ENCODE measurements around the genes CMTR1 and CCDC167.

GRCh38 chr6:36690558-36690954 is 7.1 kb upstream of the RAB44 start:
- RRBS: no CpG with 5 or more reads among the region's 1 CpG

DNA sequence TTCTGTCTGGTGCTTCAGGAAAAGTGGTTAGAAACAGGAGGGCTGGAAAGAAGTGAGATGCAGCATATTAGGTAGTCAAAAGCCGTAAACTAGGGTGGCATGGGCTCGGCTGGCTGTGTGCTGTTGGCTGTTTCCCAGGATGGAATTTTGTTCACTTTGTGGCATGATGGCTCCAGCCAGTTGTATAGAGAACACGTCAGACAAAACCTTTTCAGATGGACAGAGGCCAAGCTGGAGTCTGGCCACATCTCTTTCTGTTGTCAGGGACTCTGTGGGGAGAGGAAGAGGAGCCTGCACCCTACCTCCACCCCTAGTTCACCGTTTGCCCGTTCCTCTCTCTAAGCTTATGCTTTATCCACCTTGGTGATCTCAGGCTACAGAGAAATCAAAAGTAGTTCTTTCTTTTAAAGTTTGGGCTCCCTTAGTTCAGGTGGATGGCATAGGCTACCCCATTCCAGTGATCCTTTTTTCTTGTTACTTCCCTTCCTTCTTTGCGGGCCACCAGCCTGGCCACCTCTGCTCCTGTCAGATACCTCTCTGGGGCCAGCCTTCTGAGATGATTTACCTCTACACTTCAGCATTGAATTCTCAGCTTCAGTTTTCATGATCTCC is 22.1 kb downstream of the C6orf89 start:
- RRBS: no CpG with 5 or more reads among the region's 6 CpGs

DNA sequence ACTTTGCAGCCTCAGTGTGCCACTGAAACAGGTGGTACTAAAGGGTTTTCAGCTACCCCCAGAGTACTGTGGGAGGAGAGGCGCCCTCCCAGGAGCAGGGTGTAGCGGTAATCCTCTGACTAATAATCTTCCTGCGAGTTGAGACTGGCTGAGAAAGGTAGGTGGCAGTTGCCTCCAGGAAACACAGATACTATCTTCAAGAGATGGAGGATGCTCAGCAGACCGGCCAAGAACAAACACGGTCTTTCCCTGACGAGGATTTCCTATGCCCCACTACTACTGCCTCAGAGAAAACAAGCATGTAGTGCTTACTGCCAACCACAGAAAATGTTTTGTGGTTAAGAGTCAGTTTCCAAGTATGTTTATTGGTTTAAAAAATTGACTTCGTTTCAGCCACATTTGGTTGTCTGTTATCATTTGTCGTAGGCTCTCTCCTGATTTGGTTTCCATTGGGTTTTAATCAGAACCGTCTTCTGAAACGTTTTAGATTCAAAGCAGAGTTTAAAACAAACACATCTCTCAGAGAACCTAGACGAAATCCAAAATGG is 26.9 kb downstream of the C6orf89 start:
- RRBS: no CpG with 5 or more reads among the region's 11 CpGs

DNA sequence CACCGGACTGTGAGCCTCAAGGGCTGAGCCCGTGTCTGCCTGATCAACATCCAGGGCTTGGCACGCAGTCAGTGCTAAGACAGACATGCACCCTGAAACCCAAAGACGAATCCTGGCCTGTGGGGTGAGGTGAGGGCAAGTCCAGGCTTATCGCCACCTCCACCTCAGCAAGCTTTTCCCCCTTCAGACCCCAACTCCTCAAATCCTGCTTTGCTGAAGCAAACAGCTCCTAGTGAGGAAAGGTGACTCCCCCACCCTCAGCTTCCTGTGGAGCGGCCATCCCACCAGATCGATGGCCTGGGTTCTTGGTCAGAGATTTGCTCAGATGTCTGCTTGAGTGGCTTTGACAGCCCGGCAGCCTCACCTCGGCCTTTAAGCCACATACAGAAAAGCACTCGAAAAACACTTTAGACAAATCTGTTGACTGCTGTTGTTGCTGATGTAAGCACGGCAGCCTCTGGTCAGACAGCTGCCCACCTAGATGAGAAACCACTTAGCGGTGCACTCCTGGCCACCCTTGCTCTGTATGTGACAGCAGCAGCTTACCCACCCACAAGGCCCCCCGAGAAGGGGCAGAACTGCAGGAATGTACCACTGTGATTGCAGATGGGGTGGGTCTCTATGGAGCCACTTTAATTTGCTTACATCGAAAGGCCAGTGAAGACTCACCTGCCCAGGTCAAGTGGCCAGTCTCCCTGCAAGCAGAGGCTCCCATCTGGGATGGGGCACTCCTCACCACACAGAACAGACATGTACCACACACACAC is 14.9 kb downstream of the MTCH1 start:
- RRBS: no CpG with 5 or more reads among the region's 14 CpGs

DNA sequence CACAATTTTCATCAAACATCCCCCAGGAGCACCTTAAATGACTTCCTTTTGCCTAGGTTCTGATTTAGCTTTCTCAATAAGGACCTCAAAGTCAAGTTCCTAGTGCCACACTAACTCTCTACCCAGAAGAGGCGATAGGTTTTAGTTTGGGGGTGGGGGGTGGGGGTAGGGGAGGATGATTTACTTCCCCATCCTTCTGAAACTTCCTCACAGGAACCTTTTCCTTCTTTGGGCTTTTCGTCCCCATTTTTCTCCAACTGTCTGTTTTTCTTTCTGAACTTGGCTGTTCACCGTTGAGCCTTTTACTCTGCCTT is 1.5 kb upstream of the MTCH1 start:
- RRBS: no CpG with 5 or more reads among the region's 3 CpGs

- RRBS: no CpG with 5 or more reads among the region's 18 CpGs
Observed at GRCh38 chr6:37027510-37028168, 22.2 kb downstream of the FGD2 start.

GRCh38 chr6:37044613-37044967 is 39.1 kb downstream of the FGD2 start:
- RRBS: no CpG with 5 or more reads among the region's 12 CpGs

DNA sequence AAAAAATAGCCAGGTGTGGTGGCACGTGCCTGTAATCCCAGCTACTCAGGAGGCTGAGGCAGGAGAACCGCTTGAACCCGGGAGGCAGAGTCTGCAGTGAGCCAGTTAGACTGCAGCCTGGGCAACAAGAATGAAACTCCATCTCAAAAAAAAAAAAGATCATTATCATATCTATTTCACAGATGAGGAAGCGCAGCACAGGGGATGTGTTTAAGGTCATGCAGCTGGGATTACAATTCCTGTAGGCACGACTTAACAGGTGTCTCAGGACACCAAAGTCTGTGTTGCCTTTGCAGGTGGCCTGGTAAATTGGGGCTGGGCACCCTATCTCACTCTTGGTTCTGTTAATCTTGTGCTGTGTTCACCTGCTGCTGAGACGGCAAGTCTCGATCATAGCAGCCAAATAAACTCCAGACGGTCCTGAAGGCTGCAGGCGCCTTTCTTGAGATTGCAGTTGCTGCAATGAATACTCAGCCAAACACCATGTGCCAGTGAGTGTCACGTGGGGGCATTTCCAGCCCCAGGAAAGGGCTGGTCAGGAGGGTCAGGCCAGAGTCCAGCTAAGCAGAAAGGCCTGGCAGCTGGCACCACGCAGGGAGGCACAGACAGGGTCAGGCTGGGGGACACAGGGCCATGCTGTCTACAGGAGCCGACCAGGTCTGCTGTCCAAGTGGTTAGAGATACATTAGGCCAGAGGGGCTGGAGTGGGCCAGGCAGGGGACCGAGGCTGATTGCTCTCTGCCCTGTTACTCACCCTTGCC is 55.8 kb downstream of the FGD2 start:
- RRBS: no CpG with 5 or more reads among the region's 13 CpGs

GRCh38 chr6:37073852-37074841 is 68.7 kb downstream of the FGD2 start:
- RRBS: no CpG with 5 or more reads among the region's 12 CpGs

- RRBS: 92% methylated on average over 1 of the region's 13 CpGs
Observed at GRCh38 chr6:37077912-37078363, 72.5 kb downstream of the FGD2 start.

- RRBS: no CpG with 5 or more reads among the region's 9 CpGs
Observed at GRCh38 chr6:37172005-37172331, 2.0 kb downstream of the PIM1 start.

- RRBS: no CpG with 5 or more reads among the region's 10 CpGs
Observed at GRCh38 chr6:37209442-37210061, 39.6 kb downstream of the PIM1 start.

- RRBS: no CpG with 5 or more reads among the region's 5 CpGs
Observed at GRCh38 chr6:37244621-37245436, 12.7 kb upstream of the TBC1D22B start.

GRCh38 chr6:37432750-37433351 is at the start of gene CMTR1:
Gene CMTR1, plus strand, starts transcription at chr6:37433221.
- RRBS: 3% methylated on average over 25 of the region's 39 CpGs

DNA sequence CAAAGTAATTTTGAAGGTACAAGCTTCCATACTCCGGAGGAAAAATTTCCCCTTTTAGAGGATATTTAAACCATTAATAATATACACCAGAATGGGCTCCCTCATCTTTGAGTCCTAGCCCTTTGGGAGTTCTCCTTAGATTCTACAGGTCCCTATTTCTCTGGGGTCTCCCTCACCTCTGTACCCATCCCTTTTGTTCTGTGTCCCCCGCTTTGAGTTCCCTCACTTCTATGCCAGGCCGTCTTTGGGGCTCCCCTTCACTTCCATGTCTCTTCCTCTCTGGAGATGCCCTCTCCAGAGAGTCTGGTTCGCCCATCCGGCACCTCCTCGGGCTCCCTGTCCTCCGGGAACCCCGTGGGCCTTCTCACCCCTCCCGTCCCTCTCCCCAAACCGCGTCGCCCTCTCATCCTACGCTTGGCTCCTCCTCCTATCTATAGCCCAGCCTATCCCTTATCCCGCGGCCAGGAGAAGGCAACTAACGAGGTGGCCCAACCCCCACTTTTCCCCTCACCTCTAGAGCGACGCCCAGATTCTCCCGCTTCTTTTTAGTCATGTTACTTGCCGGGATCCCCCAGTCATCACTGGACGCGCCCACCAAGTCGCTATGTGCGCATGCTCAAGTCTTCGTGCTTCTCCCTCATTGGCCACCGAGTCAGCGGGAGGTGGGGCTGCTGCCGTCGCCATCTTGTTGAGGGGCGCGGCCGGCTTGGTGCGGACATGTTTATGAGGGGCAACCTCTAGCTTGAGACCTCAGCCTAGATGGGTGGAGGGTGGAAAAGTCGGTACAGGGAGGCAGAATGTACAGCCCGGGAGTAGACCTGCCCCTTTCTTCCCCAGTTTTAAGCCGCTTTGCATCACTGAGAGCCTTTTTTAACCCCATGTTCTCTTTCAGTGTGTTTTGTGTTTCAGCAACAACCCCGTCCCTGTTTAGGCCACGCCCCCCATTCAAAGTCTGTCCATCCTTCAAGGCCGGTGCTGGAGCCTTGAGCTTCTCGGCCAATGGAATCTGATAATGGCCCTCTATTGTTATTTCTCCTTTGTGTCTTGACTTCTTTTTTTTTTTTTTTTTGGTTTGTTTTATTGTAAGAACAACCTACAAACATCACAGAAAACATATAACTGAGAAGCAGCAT is at the start of gene CCDC167:
CCDC167 (minus strand) TSS at position 583 of the 1,133 bp plus-strand sequence.
- RRBS: 7% methylated on average over 4 of the region's 40 CpGs

- RRBS: no CpG with 5 or more reads among the region's 13 CpGs
Observed at GRCh38 chr6:37679853-37680531, 17.7 kb downstream of the MDGA1 start.

DNA sequence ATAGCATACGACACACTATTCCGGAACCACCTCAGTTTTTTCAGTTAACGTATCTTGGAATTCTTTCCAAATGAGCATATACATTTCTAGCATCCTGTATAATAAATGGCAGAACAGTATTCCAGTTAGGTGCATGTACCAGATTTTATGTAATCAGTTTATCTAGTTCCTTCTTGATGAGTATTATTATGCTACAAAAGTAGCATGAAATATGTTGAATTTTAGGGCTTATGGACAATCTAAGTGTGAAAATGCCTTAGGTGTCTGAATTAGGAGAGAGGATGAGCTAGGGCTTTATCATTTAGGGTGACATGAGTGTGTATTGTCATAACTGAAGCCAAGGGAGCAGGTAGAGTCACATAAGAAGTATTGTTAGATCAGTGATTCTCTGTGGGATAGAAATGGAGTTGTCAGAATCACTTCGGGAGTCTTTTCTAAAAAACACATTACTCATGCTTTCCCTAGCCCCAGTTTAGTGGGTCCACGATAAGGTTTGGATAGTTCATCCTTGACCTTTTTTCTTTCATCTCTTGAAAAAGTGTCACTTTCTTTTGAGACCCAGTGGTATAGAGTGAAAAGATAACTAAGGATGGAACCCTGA is 16.3 kb downstream of the ZFAND3 start:
- RRBS: no CpG with 5 or more reads among the region's 5 CpGs

- RRBS: no CpG with 5 or more reads among the region's 16 CpGs
Observed at GRCh38 chr6:38157794-38158418, 338.4 kb downstream of the ZFAND3 start.

- RRBS: no CpG with 5 or more reads among the region's 5 CpGs
Observed at GRCh38 chr6:38368610-38369548, 270.9 kb downstream of the BTBD9 start.

- RRBS: no CpG with 5 or more reads among the region's 2 CpGs
Observed at GRCh38 chr6:38427809-38428327, 211.9 kb downstream of the BTBD9 start.

Data from GM06990 (cell line).